Camera-type eye (tissue), 1 donor: ENCODE results near the gene KSR2.

DNA sequence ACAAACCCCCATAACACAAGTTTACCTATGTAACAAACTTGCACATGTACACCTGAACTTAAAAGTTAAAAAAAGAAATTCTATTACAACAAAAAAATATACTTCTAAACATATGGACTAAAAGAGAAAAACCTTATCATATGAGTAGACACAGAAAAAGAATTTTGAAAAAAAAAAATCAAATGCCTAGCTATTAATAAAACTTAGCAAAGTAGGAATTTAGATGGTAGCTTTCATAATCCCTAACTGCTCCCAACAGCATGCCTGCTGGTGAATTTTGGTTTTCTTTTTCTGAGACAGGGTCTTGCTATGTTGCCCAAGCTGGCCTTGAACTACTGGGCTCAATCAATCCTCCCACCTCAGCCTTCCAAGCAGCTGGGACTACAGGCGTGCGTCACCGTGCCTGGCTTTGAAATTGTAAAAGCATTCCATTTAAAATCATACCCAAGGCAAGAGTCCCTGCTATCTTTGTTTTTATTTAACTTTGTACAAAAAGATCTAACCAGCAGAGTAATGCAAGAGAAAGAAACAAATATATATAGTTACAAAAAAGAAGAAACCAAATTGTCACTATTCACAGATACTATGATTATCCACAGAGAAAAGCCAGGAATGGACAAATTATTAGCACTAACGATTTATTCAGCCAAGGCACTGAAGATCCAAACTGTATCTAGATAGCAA lies 20.7 kb downstream of the FBXO21 start:
- RAMPAGE, long total RNA = no peak

DNA sequence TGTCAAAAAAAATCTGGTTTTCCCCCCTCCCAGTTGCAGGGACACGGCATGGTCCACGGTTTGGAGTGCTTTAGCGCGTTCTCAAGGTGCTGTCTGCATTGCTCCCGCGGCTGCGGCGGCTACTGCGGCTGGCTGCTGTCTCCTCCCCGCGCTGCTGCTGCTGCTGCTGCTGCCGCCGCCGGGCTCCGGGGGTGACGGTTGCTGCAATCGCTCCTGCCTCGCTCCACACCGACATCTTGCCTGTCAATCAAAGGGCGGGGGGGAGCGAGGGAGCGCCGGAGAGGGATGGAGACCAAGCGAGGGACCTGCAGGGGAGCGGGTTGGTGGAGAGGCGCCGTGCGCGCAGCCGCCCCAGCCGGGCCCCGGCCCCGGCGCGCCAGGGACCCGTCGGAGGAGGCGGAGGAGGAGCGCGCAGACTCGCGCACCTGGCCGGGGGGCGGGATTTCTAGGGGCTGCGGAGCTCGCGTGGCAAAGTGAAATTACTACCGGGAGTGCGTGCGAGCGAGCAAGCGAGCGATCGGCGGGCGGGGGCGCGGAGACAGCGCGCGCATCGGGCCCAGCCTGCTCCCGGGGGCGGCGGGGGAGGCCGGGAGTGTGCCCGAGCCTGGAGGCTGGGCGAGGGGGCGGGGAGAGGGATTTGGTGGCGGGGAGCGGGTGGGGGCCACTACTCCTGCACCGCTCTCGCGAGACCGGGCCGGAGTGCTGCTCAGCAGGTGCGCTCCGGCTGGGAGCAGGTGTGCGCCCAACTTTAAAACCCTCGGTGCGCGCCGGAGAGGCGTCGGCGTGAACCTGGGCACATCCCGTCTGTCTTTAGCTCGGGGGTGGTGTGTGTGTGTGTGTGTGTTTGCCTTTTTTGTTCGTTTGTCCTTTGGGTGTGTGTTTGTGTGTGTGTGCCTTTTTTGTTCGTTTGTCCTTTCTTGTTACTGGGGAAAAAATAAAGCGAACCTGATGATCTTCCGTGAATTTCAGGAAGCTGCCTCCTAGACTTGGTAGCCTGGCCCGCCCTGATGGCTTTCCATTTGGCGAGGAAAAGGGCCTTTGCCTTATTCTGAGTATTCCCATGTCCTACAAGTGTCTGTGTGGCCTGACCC lies at the start of gene KSR2:
TSS of gene KSR2 (minus strand) at position 249 of the 1,091 bp plus-strand sequence.
- RAMPAGE, long total RNA = no peak

DNA sequence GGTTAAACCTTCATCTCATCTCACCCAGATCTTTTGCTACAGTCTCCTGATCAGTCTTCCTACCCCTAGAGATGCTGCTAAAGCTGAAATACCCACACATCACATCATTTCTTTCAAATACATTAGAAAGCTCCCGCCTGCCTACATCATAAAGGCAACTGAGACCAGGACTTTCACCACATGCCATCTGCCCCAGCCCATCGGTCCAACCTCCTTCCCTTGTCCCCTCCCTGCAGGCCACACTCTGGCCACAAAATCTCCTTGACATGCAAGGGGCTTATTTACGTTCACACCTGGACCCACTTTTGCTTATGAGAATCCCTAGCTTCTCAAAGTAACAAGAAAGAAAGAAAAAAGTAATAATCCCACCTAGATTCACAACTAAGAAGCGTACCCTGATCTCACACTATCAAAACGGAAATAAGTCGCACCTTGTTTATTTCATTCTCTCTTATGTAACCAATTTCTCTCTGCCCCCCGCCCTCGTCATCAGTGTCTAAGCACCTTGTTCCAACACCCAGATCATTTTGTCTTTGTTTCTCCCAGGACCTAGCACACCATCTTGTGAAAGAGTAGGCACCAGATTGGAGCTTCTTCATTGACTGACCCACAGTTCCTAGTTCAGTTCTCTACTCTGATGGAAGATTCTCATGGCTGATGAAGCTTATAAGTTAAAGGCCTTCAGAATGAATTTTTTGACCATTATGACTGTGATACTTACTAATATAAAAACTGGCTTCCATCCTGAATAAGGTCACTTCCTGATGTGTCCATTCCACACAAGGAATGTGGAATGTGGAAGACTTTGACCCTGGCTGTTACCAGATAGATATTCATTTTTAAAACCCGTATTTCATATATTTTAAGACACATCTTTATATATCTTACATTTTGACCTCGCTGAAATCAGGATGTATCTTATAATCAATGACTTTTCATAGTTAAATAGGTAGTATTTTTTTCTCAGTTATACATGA lies 7.7 kb downstream of the WSB2 start:
- RAMPAGE, long total RNA = no peak

GRCh38 chr12:118060194-118060680 lies 742 bp downstream of the WSB2 start:
- RAMPAGE, long total RNA = no peak

DNA sequence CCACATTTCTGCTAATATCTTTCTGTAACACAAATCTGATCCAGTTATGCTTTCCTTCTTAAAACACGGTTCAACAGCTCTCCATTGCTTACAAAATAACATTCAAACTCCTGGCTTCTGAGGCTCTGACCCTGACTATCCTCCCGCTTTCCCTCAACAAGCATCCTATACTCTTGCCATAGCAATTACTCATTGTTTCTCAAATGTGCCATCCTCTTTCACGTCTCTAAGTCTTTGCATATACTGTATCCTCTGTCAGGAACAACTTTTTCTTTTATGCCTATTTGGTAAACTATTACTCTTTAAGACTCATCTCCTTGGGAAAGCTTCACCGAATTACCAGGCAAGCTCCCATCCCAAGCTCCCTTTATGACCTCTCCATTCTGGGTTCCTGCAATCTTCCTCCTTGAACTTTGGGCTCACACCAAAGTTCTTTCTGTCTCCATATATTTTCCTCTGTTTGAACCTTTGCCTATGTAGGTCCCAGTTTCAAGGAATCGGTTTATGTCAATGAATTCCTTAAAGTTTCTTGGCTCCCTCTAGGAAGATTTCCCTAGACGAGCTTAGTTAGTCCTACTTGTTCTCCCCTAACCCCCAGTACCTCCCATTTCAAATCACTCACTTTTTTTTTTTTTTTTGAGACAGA lies 22.9 kb downstream of the PEBP1 start:
- RAMPAGE, long total RNA = no peak

DNA sequence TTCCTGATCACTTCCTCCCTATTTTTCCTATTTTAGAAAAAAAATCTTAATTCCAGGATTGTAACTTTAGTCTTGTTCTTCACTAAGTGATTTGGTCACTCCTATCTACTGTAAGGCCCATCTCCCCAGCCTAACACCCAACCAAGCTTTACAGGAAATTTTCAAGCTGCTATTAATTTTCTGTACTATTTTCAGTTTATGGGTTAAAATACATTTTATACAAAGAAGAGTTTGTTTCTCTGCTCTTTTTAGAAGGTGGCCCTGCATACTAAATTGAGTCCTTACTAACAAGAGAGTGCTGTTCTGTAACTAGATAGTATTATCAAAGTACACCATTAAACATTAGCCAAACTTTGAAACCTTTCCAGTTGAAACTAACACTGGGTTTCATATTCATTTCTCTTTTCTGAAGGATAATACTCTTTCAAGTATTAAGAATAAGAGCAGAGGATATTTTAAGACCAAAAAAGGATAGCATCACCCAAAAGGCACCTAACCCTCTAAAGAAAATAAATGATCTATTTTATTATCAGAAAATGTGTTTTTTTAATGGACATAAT lies 47.2 kb downstream of the PEBP1 start:
- RAMPAGE, long total RNA = no peak

GRCh38 chr12:118346904-118348056 lies 25.4 kb downstream of the TAOK3 start:
- RAMPAGE, long total RNA = no peak

DNA sequence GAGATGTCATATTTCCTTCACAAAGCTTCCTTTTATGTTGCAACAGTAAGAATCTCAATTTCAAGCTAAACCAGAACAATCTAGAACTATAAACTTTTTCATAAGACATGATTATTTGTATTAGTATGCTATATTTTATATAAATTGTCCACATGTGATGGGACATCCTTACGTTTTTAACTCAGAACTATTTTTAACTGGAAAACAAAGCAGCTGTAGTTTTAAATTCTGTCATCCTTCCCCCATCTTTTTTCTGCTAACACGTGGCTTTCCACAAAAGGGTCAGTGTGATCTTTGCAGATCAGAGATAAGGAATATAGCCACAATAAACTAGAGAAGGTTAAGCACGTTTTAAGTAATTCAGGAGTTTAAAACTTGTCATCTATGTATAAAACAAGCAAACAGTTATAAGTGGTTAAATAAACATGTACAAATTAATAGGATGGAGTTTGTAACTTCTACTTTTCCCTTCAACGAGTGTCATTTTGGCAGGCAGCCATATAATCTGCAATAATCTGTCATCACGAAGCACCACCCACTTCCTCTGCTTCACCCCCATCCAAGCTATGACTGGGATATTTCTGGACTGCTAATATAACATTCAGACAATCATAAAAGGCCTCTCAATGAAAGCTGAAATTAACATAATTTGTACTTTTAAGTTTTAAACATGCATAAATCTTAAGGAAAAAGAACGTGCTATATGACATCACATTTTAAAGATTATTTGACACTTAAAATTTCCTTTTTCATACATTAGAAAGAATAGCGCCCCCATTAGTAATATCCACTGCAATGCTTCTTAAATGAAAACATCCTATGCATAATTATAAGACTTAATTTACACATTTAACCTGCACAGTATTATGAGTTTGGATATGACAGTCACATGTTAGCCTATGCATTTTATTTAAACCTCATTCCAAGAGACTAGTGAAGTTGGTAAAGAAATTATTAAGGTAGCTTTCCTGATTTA lies 15.3 kb downstream of the TAOK3 start:
- RAMPAGE, long total RNA = no peak

DNA sequence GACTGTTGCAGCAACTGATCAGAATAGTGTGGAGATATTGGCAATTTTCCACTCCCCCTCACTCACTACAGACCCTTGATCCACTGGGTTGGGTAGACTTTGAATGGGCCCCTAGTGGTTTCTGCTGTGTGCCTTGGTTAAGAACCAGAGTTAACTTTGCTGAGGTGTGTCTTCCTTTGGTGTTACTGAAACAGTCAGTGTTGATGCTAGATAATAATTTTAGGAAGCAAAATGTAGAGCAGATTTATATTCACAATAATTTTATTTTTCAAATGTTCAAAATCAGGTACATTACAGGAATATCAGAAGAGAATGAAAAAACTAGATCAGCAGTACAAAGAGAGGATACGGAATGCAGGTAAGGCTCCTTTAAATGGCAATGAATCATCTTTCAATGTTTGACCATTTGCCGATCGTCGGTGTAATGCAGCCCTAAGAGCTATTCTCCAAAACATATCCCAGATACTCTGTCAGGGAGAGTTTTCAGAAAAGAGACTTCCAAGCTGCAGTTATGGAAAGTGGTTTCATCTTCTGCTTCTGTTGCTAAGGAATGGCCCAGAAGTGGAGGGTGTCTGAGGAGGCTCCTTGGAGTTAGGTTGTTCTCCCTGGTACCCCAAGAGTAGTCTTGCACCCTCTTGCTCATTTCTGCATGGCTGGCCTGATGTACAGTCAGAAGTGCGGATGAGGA lies 9.6 kb downstream of the SUDS3 start:
- RAMPAGE, long total RNA = no peak

DNA sequence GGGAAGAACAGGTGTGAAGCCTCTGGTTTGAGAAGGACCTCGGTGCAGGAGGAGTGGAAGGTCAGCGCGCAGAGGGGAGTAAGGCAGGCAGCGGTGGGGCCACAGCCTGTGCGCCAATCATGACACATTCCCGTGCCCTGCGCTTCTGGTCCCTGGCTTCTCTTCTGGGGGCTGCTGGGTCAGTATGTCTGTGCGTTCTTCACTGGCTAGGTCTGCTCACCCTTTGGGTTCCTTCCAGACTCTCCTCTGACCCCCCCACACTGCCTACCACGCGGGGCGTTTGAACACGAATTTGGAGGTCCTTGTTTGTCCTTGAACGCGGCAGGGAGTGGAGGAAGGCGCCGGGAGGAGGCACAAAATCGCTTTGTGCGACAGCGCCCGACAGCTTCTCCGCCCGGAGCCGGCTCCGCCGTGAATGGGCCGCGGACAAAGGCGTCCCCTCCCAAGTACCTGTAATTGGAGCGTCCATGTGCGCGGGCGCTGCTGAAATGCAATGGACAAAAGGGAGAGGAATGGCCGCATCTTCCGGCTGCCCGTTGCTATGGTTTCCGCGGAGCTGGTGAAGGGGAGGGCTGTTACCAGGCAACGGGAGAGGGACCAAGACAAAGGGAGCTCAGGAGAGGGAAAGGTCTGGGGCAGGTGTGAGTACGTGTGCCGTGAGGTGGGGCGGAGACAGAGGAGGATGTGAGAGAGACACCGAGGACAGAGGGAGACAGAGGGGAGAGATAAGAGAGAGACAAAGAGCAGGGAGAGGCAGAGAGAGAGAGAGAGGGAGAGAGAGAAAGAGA lies 207.1 kb upstream of the SRRM4 start:
- RAMPAGE, long total RNA = no peak

DNA sequence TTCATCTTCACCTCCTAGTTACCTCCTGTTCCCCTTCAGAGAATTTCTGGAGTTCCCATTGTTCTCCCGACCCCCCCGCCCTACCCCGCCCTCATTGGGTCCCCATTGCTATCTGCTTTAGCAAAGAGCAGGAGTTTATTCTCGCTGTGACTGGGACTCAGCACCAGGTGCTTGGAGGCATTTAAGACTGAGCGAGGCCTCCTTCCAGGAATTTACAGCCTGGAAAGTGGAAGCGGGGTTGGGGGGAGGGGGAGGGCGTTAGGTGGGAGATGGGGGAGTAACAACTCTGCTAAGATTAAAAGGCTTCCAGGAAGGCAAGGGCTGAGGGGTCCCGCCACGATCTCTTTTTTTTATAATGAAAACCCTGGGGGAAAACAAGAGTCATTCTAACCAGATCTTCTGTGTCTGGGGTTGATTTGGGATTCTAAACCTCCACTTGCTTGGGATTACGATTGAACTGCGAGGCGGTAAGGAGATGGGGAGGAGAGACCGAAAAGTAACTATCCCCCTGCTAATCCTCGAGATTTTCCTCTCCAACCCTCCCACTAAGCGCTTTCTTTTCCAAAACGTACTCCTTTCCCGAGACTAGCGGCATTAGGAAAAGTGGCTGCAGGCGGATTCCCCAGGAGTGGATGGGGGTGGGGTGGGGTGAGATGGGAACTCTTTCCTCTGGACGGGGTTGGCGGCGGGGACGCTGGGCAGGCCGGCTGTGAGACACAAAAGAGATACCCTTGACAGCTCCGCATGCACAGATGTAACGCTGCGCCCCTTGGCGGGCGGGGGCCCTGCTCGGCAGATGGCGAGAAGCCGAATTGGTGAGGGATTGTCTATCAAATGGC lies 1.0 kb upstream of the SRRM4 start:
- RAMPAGE, long total RNA = no peak

GRCh38 chr12:119116142-119116509 lies 62.6 kb upstream of the HSPB8 start:
- RAMPAGE, long total RNA = no peak

DNA sequence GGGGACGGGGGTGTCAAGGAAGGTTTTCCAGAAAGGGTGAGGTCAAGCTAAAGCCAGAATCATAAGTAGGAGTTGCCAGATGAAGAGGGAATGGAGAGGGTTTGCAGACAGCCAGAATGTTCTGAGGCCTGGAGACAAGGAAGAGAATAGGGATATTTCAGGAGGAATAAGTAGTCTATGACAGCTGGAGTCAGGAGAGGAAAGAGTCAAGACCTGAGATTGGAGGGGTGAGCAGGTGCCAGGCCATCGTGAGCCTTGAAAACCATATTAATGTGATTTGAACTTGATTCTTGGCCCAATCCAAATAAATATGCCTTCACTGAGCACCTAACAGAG lies 29.2 kb upstream of the HSPB8 start:
- RAMPAGE, long total RNA = no peak

- RAMPAGE, long total RNA = no peak
These were observed 9.7 kb upstream of the HSPB8 start for GRCh38 chr12:119168947-119169505.

- RAMPAGE, long total RNA = no peak
These were observed 4.2 kb downstream of the HSPB8 start for GRCh38 chr12:119182732-119183590.

- RAMPAGE, long total RNA = no peak
These were observed 16.6 kb downstream of the HSPB8 start for GRCh38 chr12:119195171-119195846.

- RAMPAGE, long total RNA = no peak
These were observed 25.5 kb upstream of the CCDC60 start for GRCh38 chr12:119308930-119309544.

DNA sequence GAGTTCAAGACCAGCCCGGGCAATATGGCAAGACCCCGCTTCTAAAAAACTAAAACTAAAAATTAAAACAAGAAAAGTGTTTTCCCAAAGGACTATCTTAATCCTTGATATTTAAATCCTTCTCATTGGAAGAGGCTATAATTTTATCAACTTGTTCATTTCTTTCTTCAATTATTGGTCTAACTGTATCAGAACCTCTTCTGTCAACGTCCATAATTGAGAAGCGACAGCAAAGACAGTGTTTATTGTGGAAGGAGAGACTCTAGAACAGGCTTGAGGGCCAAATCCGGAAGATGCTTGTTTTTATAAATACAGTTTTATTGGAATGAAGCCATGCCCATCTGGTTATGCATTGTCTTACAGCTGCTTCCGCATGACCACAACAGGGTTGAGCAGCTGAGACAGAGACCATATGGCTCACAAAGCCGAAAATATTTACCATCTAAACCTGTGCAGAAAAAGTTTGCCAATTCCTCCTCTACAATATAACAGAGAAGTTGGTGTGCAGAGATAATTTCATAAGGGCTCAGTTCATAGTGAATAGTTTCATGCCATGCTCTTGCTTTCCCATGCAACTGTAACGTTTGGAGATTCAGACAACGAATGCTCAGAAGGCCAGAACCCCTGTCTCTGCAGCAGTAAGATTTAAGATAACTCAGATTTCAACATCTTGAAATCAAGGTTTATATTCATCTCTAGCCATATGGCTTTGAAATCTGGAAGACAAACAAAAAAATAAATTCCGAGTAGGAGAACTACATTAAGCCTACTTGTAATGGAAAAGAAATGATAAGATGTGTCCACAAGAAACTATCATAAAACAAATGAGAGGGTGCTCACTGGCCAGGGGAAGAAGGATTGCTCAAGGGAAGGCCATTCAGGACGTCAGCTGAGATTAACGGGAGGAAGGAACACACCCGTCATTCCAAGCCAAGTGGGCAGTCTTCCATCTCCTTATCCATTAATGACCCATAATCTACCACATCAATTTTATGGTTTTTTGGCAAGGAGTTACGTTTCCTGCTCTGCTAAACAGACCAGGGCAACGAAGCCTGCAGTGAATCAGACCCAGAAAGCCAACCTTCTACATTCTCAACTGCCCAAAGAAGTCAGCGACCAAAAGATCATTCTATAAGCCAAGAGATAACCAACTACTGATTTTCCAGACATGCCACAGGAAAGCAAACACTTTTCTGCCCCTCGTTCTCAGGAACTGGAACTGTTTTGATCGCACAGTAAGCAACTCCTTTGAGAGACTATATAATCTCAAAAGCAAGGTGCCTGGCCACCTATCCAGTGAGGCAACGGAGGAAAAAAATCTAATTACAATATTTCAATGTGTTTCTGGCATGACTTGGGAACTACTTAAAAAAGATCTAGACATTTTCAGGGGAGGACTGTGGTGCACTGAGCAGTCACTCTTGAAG lies 24.8 kb downstream of the PRKAB1 start:
- RAMPAGE, long total RNA = no peak

- RAMPAGE, long total RNA = no peak
These were observed 42.3 kb downstream of the PRKAB1 start for GRCh38 chr12:119710129-119710699.

DNA sequence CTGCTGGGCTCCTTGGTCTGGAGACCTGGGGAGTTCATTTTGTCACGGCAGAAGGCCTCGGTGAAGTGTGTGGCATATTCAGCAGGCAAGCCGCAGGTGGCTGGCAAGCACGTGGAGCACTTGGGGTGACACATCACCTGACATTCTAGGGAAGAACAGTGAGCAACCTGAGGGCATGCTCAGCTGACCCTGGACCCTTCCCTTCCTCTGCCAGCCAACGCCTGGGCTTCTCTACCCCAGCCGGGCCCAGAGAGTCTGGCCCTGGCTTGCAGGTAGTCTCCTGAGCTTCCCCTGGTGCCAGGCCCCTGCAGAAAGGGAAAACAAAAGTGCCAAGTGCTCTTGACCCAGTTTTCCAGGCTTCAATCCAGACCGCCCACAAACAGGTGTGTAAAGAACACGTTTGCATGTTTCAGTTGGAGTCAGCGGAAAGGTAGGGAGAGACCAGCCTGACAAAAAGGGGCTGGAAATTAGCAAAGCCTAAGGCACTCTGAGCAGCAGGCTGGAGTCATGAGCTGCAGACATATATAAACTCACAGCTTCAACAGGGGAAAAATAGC lies 45.6 kb downstream of the PRKAB1 start:
- RAMPAGE, long total RNA = no peak